Sternocleidomastoid (tissue), 1 donor: ENCODE results near the gene CHRNA9.

- PRO-cap = no peak
Measured at GRCh38 chr4:39655814-39656294, 17.2 kb upstream of the SMIM14 start.

GRCh38 chr4:39698469-39698945 is 571 bp downstream of the UBE2K start:
- PRO-cap = bidirectional peak, plus-strand start at chr4:39698565, minus-strand start at chr4:39698552; unidirectional peak, minus-strand start at chr4:39698700; unidirectional peak, minus-strand start at chr4:39698736

GRCh38 chr4:39879421-39879978 is 98.2 kb downstream of the PDS5A start:
- PRO-cap = no peak

- PRO-cap = no peak
Measured at GRCh38 chr4:39908217-39908961, 69.3 kb downstream of the PDS5A start.

GRCh38 chr4:39976787-39977795 is 620 bp downstream of the PDS5A start:
- PRO-cap = bidirectional peak, plus-strand start at chr4:39977483, minus-strand start at chr4:39977370

GRCh38 chr4:40176374-40177077 is 20.3 kb upstream of the RHOH start:
- PRO-cap = no peak

- PRO-cap = no peak
Measured at GRCh38 chr4:40193837-40194280, 3.0 kb upstream of the RHOH start.

- PRO-cap = no peak
Measured at GRCh38 chr4:40199428-40199809, 2.6 kb downstream of the RHOH start.

GRCh38 chr4:40211765-40212397 is 15.1 kb downstream of the RHOH start:
- PRO-cap = no peak

- PRO-cap = no peak
Measured at GRCh38 chr4:40335074-40335947, at the start of gene CHRNA9. Gene CHRNA9, plus strand, starts transcription at chr4:40335333.

DNA sequence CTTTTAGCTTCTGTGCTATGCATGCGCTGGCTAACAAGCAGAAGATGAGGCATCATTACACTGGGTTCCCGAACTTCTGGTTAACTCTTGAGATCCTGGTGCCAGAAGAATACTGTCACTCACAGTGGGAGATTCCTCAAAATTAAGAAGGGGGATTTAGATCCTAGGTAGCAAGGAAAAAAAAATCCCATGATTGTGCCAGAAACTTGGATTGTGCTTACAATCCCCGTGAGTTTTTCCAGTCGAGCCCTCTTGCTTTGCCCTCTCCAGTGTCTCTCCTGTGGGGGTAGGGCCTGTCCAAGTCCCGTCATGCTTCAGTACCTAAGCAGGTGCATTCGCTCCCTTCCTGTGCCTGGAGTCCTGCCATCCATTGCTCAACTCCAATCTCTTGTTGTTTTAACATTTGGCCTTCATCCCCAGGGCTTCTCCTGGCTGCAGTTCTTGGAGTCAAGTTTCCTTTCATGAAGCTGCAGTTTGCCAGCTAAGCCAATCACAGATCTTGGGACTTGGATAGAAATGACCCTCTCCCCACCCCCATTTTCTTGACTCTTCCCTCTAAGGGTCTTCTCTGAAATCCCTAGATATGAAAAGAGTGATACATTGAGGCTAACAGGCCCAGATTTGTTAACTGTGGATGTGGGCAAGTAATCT is 60.6 kb downstream of the CHRNA9 start:
- PRO-cap = no peak

GRCh38 chr4:40433391-40433908 is 98.3 kb downstream of the CHRNA9 start:
- PRO-cap = no peak

- PRO-cap = no peak
Measured at GRCh38 chr4:40471718-40472220, 136.6 kb downstream of the CHRNA9 start.

DNA sequence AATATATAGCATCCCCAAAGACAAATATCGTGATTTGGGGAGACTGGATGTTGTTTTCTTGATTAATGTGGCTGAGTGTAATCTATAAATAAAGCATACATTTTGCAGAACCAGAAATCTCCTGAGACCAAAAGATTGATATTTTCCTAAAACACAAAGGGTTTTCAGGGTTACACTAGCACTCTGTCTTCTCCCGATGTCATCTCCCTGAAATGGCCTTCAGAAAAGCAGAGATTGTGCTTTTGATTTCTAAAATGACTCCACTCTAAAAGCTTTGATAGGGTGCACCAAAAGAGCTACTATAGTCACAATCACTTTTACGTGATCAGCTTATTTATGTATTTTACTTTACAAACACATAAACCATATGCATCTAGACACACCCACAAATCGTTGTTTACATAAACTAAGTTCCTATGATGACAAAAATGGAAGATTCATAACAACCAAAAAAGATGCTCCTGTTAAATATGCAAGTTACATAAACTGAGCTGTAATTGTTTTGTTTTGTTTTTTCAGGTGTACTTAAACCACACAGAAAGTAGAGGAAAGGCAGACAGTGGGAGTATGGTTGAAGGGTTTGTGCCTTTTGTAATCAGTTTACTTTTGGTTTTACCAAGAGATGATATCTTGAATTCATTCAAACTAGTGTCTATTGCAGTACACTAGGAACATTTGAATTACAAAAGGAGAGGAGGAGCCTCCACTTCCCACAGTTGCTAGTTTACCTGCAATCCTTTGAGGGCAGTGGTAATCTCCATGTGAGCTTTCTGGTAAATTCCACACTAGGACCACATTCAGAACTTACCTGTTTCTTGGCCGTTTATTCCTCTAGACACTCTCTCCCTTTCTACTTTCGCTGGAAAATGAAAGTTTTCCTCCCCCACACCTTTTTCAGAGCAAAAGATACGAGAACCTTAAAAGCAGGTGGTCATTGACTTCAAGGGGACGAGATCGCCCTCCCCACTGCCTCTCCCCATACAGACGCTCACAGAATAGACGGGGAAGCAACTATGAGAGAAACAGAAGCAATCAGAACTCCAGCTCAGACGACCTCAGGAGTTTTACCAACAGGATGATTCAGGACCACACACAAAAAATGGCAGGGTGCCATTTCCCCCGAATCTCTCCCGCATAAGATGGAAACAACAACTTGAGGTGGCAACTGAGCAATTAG is 3.5 kb downstream of the RBM47 start:
- PRO-cap = no peak

GRCh38 chr4:40631951-40632325 is 2.3 kb upstream of the RBM47 start:
- PRO-cap = no peak

- PRO-cap = no peak
Measured at GRCh38 chr4:41132200-41132801, 82.0 kb downstream of the APBB2 start.

GRCh38 chr4:41146644-41147479 is 67.5 kb downstream of the APBB2 start:
- PRO-cap = no peak

GRCh38 chr4:41307482-41308032 is 50.8 kb downstream of the UCHL1 start:
- PRO-cap = no peak

DNA sequence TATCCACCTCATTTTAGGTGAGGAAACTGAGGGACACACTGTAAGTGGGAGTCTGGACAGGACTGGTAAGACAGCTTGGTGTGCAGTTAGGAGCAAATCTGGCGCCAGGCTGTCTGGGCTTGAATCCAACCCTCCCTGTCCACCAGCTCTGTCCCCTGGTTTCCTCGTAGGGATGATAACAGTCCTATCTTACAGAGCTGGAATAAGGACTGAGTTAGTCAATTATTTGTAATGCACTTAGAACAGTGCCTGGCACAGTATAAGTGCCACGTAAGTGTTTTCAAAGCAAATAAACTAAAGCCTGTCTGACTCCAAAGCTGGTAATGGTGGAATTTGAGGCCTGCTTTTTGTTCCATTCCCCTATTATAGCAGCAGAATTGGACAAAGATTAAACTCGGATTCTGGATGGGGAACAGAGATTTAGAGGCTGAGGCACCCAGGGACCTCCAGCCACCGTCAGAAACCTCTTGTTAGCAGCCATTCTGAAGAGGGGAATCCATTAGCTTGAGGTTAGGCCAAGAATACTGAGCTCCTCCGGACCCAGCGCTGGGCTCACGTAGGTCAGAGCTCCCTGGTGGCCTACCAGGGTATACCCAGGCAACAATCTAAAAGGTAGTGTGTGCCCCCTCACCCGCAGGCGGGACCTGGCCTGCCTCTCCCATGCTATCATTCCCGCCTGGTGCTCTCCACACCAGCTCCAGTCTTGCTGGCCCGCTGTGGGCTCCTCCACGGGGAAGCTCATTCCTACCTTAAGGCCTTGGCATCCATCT is 102.1 kb downstream of the UCHL1 start:
- PRO-cap = bidirectional peak, plus-strand start at position 669 of the sequence, minus-strand start at position 554 of the sequence

GRCh38 chr4:41359428-41359755 is 102.7 kb downstream of the UCHL1 start:
- PRO-cap = bidirectional peak, plus-strand start at chr4:41359607, minus-strand start at chr4:41359520